PC-3 (cell line): ENCODE measurements around the gene RAG1.

- RAMPAGE, long total RNA, result no peak
Observed at GRCh38 chr11:35812674-35813232, 131.1 kb upstream of the LDLRAD3 start.

DNA sequence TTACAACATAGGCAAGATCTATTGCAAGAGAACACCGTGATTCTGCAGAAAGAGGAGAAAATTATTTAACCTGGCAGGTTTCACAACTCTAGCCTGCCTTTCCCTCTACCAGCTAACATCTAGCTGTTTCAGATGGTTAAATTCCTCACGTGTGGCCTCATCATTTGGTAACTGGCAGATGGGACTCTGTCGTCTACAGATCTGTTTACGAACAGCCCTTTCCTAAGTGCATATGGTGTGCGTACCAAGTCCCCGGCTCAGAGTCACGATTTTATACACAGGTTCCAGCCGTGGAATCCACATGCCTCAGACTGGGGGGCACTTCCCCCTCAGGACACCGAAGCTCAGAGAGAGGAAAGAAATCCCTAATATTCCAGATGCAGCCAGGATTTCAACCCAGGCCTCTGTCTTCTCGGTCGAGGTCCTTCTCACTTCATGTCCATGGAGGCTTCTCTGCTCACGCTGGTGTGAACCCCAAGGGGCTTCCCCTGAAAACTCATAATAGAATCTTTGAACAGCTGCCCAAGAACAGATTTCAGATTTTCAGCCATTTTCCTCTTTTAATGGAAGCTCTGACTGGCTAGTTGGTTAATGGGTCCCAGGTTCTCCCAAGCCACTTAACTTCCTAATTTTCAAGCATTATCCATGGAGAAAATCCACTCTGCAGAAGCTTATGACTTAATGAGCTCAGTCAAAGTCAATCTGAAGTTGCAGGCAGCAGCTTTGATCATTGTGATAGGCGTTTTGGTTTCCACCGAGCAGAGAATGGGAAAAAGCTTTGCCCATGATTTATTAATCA is 25.1 kb downstream of the LDLRAD3 start:
- RAMPAGE, long total RNA, result no peak

GRCh38 chr11:36034499-36035268 is 90.8 kb downstream of the LDLRAD3 start:
- RAMPAGE, long total RNA, result no peak

GRCh38 chr11:36073294-36073969 is 129.6 kb downstream of the LDLRAD3 start:
- RAMPAGE, long total RNA, result no peak

GRCh38 chr11:36145527-36146058 is 143.6 kb downstream of the COMMD9 start:
- RAMPAGE, long total RNA, result no peak

DNA sequence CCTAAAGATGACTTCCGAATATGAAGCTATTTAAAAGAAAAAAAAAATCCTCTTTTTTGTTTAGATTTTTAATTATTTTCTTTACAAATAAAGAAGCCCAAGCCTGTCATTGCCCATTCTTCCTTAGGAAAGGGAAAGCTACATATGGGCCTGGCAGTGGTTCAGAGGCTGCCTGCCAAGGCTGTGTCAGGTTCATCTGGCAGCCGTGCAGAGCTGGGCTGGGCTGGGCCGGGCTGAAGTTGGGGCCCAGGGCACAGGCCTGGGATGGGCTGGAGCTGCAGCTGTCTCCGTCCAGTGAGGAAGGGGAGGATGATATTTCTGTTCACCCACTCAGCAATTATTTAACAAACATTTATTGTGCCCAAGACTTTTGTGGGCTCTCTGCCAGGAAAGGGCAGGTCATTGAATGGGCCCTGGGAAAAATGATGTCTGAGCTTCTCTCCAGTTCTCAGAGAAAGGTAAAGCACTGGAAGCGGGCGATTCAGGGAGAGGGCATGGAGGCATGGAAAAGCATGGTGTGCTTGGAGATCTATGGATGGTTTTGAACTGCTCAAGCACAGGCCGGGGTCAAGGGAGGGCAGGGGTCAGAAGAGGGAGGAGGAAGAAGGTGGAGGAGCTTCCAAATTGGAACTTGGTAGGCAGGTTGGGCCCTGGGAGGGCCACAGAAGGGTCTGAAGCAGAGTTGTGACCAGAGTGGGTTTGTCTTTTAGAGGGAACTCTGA is 4.7 kb downstream of the PRR5L start:
- RAMPAGE, long total RNA, result no peak

DNA sequence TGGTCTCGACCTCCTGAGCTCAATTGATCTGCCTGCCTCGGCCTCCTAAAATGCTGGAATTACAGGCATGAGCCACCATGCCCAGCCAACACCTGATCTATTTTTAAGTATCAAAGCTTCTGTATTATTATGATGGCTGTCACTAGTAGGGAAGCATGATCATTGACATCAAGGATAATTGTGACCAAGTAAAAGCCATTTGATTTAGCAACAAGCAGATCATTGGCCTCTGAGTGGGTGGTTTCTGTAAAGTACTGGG is 60.0 kb downstream of the PRR5L start:
- RAMPAGE, long total RNA, result no peak

- RAMPAGE, long total RNA, result no peak
Observed at GRCh38 chr11:36376871-36377944, 81.1 kb downstream of the PRR5L start.

- RAMPAGE, long total RNA, result no peak
Observed at GRCh38 chr11:36410966-36411846, 98.9 kb downstream of the TRAF6 start.

- RAMPAGE, long total RNA, result no peak
Observed at GRCh38 chr11:36454424-36455626, 55.2 kb downstream of the TRAF6 start.

- RAMPAGE, long total RNA, result no peak
Observed at GRCh38 chr11:36567742-36568212, at the start of gene RAG1. RAG1 (plus strand) TSS chr11:36568007.

GRCh38 chr11:39928737-39929012 is 1530.8 kb downstream of the LRRC4C start:
- RAMPAGE, long total RNA, result no peak

- RAMPAGE, long total RNA, result no peak
Observed at GRCh38 chr11:40293593-40294558, 1165.6 kb downstream of the LRRC4C start.

GRCh38 chr11:40328978-40329613 is 1130.4 kb downstream of the LRRC4C start:
- RAMPAGE, long total RNA, result no peak

GRCh38 chr11:42874705-42875218 is 437.0 kb upstream of the API5 start:
- RAMPAGE, long total RNA, result no peak

DNA sequence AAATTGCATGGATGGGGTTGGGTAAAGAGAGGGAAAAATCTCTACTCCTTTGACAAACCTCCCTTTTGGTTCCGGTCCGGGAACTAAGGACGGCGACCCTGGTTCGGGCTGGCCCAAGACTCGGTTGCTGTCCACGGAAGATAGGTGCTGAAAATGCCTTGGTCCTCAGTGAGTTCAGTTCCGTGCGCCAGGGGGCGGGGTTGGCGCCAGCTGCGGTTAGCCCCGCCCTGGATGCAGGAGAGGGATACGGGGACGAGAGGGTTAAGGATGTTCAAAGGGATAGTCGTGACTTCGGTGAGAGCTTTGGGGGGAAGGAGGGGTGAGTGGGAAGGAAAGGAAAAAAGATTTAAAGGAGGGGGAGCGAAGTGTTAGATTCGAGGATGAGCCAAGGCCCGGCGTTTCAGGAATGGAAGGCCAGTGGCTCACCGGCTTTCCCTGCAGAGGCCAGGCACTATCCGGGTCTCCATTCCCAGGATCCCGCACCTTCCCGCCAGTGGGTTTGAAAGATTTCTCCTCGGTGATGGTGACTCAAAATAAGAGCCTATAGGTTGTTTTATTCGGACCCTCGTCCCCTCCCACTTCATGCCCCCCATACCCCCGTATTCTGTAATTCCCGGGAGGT is 103.4 kb upstream of the HSD17B12 start:
- RAMPAGE, long total RNA, result no peak

DNA sequence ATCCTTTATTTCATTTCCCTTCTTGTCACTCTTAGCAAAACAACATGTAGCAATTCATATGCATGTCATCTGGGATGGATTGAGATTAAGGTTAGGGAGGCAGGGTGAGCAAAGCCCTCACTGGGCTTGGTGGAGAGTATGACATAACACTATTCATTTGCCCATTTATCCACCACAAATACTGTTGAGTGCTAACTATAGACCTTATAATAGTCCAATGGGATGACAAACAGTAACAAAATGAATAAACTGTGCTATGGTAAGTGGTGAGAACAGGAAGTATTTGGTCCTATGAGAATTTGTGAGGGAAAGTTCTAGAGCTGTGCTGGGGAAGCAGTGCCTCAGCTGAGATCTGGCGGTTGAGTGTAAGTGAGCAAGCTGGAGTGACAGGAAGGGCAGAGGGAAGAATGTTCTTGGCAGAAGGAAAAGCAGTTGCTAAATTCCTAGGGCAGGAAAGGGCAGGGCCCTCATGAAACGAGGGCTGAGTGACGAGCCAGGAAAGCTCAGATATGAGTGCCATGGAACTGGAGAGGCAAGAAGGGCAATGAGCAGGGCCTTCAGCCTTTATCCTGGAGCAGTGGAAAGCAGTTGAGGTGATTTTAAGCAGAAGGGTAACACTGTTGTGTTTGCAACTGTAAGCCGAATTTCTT is 6.7 kb downstream of the HSD17B12 start:
- RAMPAGE, long total RNA, result no peak

- RAMPAGE, long total RNA, result no peak
Observed at GRCh38 chr11:43735649-43735993, 55.1 kb downstream of the HSD17B12 start.

GRCh38 chr11:43788379-43788907 is 92.2 kb upstream of the ALKBH3 start:
- RAMPAGE, long total RNA, result no peak

DNA sequence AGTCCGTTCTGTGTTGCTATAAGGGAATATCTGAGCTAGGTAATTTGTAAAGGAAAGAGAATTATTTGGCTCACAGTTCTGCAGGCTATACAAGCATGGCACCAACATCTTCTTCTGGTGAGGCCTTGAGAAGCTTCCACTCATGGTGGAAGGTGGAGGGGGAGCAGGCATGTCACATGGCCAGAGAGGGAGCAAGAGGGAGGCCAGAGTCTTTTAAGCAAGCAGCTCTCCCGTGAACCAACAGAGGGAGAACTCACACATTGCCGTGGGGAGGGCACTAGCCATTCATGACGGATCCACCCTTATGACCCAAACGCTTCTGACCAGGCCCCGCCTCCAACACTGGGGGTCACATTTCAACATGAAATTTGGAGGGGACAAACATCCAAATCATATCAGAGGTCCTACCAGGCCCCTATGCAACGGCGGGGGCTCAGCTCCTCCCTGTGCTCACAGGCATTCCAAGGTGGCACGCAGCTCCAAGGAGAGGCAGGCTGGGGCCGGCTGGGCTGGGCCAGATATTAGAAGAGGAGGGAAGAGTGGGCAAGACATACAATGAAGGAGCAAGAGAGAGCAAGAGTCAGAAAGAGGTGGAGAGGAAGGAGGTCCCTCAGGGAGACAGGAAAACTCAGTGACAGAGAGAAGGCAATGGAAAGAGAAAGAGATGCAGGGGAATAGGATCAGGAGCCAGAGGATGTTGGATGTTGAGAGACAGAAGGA is 4.7 kb downstream of the C11orf96 start:
- RAMPAGE, long total RNA, result no peak